Bronchus (tissue), 1 donor: ENCODE measurements around a stretch of chr9.

DNA sequence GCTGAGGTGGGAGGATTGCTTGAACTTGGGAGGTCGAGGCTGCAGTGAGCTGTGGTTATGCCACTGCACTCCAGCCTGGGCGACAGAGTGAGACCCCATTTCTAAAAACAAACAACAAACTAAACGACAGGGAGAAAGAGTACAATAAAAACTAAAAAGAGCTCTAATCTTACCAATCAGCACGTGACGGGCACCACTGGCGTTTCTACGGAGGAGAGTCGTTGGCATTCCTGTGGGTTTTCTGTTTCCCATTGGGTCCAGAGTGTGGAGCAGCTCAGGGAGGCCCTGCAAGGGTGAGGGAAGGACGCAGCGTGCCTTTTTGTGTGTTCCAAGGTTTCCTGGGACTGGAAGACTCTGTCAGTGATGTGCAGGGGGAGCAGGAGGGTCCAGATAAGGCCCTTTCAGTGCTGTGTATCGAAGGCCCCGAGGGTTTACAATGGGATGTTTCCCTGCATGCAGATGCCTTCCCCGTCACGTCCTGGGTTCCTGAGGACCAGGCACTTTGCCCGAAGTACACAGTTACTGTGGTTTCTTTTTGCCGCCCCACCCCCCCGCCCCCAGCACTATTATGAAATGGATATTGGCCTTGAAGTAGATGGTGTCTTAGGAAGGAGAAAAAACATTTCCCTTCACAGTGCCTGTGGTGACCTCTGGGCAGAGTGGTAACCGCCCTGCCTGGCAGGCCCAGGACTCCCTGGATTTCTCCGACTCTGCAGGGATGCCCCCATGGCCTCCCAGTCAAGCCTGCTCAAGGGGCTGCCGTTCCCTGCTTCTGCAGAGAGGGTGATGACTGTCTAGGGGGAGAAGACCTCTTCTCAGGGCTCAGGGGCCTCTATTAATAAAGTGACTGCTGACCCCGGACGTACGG is 35.9 kb downstream of the WDR5 start:
- PRO-cap, result no peak

- PRO-cap, result no peak
Measured at GRCh38 chr9:134172456-134172849, 36.6 kb downstream of the WDR5 start.

DNA sequence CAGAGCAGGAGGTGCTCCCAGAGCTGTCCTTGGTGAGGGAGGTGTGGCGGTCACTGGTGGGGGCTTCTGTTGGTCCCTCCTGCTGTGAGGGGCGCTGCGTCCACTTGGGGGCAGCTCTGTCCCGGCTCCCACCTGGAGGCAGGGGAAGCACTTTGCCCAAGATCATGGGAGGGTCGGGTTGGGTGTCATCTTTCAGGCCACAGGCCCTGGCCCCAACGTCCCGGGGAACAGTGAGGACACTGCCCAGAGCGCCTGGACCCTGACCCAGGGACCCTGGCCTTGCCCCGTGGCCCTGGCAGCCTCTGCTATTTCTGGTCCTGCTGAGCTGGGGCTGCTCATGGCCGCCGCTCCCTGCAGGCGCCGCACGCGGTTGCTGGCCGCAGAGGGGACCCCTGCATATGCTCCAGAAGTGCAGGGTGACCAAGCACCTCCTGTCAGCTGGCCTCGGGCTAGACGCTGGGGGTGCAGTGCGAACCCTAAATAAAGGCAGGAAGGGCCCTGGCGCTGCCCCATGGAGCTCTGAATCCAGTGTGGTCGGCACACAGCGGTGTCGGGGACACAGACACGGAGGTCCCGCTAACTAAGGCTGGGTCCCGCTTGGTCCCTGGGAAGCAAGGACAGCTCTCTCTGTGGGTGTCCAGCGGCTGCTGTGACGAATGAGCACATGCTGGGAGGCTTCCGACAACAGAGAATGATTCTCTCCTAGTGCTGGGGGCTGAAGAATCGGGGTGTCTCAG is 40.2 kb downstream of the WDR5 start:
- PRO-cap, result no peak

DNA sequence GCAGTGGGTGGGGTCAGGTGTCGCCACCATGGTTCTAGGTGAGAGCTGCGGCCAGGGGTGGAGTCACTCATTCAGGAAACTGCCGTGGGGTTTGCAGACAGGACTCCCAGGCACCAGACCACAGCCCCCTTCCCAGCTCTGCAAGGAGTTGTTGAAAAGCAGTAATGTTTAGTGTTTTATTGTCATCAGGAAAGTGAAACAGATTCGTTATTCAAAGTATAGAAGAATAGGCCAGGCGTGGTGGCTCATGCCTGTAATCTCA is 45.8 kb downstream of the WDR5 start:
- PRO-cap, result no peak

DNA sequence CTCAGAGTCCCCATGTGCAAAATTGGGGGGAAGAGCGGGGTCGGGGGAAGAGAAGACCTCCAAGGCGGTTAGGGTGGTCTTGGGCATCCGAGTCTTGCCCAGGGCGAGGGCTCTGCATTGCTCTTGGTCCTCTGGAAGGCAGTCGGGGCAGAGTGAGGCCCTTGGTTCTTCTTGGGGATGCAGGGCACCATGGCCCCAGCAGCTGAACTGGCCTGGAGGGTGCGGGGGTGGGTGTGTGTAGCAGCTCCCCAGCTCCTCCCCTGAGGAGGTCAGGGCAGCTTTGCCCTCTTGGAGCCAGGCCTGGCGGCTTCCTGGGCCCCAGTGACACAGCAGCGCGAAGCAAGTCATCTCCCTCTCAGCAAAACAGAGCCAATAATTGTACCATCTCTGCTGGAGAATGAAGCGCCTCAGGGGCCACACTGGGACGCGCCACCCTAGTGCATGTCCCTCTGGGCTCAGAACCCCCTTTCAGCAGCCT is 10.5 kb upstream of the RXRA start:
- PRO-cap, result no peak

DNA sequence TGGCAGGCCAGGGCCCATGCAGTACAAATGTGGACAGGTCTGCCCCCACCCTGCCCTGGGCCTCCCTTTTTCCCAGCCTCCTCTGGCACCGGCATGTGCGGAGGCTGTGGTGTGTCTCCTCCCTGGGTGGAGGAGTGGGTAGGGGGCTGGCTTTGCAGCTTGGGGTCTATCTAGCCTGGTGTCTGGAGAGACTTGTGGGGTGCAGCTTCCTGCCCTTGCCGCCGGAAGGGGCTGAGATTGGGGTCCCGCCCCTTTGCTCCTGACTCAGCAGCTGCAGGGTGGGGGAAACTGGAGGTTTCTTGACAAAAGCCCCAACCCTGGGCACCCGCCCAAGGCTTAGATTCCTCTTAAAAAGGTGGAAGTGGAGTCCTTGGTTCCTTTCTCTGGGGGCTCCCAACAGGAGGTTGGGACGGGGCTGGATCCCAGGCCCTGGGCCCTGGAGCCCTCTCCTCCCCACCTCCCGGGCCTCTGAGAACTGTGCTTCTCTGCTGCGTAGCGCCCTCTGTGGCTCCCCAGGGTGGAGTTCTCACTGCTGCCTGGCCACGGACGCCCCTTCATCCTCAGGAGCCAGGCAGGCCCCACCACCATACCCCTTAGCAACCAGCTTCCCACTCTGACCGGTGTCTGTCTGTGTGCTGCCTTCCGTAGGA is 18.0 kb downstream of the RXRA start:
- PRO-cap, result no peak

GRCh38 chr9:134355354-134356476 is 29.5 kb downstream of the RXRA start:
- PRO-cap, result no peak

- PRO-cap, result no peak
Measured at GRCh38 chr9:134369645-134370430, 43.6 kb downstream of the RXRA start.

- PRO-cap, result no peak
Measured at GRCh38 chr9:134373479-134373673, 47.1 kb downstream of the RXRA start.

- PRO-cap, result no peak
Measured at GRCh38 chr9:134375682-134376319, 49.5 kb downstream of the RXRA start.

DNA sequence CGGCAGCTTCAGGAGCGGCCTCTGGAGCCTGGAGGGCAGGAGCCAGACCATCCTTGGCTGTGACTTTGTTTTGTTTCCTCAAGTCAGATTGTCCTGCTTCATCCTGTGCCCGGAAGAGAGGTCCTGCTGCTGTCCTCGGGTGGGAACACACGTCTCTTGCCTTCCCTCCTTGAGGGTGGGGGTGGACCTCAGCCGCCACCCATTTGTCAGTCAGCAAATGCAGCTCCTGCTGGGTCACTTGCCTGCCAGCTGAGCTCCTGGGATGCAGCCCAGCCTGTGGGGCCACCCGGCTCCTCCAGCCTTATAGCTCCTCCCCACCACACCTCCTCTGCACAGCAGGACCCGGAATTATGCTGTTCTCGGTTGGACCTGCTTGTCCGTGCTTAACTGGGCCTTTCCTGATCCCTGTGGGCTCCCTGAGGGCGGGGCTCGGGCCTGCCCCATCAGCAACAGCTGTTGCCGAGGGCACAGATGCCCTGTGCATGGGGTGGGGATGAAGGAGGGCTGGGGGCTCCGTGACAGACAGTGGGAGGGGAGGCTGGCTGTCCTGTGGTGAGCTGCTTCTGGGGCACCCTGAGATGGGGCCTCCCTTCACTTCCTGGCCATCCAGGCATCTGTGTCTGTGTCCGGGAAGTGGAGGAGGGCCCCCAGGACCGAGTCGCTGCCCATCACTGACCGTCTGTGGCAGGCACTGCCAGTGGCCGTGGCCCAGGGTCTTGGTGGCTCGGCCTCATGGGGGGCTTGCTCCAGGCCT is 52.8 kb downstream of the RXRA start:
- PRO-cap, result no peak

DNA sequence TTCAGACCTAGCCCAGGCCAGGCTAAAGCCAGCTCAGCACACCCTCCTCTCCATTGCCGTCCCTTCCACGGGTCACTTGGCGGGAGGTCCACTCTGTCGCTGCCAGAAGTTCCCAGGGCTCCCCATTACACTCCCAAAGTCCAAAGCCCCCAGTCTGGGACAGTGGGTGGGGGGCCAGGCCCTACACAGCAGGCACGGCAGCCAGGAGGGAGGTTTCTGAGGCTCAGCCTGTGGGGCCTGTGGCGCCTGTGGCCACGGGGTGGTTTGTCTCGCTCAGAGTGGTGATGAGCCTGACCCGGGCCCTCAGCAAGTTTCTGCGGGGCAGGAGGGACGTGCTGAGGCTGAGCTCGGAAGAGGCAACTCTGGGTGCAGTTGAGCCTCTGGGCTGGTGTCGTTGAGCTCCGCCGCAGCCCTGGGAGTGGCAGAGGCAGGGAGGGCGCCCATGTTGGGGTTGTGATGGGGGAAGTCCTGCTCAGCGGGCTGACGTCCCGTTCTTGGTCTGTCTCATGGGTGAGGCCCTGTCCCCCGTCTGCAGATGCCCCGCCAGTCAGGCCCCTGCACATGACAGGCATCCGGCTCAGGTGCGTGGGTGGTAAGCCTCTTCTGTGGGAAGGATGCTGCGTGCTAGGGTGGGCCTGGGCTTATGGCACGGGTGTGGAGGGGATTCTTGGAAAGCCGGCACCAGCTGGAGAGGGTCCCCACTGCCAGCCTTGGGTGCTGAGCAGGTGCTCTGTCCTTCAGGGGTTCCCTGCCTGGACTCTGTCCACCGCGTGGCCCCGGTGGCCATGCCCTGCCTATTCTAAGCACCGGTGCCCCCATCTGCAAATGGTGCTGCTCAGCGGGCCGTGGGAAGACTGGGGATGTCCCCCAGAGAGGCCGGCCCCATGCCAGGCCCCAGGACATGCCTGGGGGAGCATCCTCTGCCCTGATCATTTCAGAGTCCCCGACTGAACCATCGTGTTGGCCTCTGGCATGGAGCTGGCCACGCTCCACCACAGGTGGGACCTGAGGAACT is 64.3 kb downstream of the RXRA start:
- PRO-cap, result no peak

DNA sequence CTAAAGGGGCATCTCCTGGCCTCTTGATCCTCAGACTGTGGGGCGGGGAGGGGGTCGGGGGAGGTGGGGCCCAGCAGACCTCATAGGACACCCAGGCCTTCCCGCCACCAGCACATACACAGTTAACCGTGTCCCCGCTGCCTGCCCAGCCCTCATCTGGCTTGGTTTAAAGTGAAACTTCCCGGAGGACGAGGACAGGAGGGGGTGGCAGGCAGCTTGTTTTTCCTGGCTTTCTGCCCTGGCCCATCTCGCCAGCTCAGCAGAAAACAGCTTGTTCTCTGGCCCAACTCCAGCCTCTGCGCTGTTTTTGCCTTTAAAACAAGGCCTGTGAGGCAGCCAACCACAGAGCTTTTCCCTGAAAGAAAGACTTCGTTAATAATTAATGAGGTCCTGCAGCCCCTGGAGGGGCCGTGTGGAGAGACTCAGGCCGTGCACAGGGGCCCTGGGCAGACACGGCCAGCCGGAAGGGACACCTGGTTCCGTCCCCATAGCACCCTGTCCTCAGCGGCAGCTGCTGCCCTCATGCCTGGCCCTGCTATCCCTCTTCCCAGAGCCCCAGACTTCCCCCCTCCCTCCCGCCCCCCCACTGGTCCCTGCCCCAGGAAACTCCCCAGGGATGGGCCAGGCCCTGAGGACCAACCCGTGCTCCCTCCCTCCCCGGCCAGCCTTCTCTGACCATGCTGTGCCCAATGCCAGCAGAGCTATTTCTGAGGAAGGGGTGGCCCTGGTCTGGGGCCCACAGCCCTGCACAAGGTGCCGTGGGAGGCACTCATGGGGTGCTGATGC is 108.8 kb downstream of the RXRA start:
- PRO-cap, result bidirectional peak, plus-strand start at position 391 of the sequence, minus-strand start at position 158 of the sequence

DNA sequence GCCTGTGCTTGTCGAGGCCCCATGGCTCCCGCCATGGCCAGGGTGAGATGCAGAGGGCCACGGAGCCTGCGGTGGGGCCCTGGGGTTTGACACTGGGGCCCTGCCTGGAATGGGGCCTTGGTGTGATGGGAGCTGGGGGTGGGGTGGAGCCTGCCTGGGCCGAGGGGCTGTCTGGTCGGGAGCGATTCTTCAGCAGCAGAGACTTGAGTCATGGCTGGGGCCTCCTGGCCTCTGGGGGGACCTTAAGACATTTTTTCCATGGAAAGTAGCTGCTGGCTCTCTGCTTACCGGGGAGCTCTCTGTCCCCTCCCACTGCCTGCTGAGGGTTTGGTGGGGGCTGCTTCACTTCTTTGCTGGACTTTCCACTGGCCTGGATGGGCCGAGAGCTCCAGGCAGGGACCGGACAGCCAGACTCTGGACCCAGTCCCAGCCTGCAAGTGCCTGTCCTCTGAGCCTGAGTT is 132.2 kb downstream of the RXRA start:
- PRO-cap, result no peak

DNA sequence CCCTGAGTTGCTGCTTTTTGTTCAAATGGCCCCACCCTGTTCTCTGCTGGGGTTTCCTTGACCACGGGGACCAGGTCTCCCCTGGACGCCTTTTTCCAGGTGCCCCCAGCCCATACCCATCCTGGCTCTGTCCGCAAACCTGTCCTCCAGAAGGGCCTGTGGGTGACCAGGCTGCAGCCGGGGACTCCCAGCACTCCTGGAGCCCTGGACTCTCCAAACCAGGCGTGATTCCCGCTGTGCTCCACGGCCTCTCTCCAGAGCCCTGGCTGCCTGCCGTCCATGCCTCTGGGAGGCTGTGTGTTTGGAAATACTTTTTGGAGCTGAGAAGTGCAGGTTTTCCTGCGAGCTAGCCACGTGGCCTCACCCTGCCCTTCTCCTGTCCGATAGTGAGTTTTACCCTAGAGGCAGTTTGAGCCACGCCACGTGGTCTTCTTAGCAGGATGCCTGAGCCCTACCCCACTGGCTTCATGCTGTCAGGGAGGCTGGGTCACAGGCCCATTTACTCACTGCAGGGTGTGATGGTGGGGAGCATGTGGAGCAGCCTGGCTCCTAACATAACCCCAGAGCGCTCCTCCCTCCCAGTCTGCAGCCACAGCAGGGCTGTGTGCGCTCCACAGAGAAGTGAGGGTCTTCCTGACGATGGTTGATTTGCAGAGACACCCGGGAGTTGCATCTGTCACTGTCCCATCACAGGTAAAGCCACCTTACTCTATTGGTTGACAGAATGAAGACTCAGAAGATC is 71.3 kb downstream of the COL5A1 start:
- PRO-cap, result no peak

DNA sequence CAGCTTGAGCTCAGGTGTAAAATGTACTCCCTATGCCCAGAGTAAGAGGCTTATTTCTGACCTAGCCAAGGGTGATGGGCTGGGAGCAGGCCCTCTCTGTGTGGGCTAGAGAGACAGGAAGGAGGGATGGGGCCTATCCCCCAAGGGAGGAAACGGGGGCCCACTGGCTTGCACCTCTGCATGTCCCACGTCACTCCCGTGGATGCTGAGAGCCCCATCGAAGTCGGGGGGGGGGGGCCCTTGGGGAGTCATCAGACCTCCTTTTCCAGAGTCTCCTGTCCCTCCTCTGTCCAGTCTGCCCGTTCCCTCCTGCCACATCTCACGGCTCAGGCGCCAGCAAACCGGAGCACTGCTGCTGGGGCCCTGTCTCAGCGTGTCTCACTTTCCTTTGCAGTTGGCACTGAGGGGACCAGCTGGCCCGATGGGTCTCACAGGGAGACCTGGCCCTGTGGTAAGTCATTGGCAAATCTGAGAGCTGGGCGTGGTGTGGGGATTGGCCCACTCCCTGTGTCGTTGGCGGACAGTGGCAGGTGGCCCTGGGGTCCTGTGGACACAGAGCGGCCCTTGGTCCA is 110.7 kb downstream of the COL5A1 start:
- PRO-cap, result no peak

DNA sequence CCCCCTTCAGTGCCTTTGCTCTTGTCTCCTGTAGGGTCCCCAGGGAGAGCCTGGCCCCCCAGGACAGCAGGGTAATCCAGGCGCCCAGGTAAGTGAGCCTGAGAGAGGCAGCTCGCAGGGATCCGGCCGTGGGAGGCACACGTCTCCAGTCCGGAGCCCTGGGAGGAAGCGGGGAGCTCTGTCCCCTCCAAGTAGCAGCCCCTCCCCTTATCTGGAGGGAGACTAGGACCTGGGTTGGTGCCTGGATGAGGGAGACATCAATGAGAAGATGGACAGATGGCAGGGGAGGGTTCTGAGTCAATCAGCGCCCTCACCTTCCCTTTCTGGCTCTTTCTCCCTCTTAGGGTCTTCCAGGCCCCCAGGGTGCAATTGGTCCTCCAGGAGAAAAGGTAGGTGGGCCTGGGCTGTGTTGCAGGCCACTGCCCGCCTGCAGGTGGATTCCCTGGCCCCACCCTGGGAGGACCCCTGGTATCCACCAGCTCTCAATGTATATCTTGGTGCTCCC is 113.6 kb upstream of the FCN2 start:
- PRO-cap, result no peak

- PRO-cap, result no peak
Measured at GRCh38 chr9:134863718-134864640, 16.6 kb upstream of the FCN2 start.

GRCh38 chr9:134936250-134937122 is 18.8 kb upstream of the FCN1 start:
- PRO-cap, result no peak

- PRO-cap, result no peak
Measured at GRCh38 chr9:135089037-135089617, 1.7 kb downstream of the OLFM1 start.